Daoy (cell line): ENCODE data around the gene C15orf62.

- RAMPAGE, long total RNA, result no peak
Measured at GRCh38 chr15:38560343-38560970, 4.2 kb downstream of the RASGRP1 start.

DNA sequence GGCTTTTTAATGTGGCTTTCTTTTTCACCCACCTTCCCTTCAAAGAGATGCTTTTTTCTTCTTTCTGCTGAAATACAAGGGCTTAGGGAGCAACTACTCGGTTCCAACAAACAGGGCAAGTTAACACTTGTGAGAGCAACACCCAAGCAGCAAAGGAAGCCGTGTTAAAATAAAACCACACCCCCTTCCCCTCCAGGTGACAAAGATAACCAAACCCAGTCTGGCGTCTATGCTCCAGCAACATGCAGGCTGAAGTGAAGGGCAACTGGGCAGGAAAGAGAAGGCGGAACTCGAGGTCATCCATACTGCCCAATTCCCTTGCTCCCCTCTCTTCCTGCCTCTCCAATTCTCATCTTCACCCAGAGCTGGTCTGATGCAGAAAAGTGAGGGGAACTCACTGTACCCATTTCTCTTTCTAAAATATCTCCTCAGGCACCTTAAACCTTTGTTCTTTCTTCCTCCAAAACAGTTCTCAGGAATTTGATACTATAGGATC, 87.2 kb upstream of the RASGRP1 start:
- RAMPAGE, long total RNA, result no peak

DNA sequence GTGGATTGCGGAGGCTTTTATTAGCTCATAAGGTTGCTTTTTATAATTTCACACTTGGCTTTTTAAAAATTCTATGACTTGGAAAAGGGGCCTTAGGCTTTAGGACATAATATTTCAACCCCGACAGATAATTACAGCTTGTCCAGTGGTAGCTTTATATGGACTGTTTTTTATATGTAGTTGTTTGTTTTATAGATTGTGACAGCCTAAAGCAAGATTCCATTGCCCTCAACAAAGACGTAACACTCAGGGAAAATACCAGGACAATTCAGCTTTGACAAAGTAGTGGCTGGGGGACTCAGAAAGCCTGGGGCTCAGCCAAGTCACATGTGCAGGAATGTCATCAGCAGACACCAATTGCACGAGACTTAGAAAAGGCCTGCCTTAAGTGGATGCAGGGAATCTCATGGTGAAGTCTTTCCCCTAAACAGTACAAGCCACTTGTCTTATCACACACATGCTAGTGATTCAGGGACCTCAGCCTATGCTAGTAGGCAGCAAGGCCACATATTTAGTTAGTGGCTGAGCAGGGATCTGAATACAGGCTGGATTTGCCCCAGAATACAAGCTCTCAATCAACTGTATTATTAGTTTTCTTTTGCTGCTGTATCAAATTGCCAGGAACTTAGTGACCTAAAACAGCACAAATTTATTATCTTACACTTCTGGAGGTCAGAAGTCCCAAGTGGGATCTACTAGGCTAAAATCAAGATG, 381.8 kb upstream of the THBS1 start:
- RAMPAGE, long total RNA, result no peak

GRCh38 chr15:39427656-39428282, 153.1 kb upstream of the THBS1 start:
- RAMPAGE, long total RNA, result no peak

DNA sequence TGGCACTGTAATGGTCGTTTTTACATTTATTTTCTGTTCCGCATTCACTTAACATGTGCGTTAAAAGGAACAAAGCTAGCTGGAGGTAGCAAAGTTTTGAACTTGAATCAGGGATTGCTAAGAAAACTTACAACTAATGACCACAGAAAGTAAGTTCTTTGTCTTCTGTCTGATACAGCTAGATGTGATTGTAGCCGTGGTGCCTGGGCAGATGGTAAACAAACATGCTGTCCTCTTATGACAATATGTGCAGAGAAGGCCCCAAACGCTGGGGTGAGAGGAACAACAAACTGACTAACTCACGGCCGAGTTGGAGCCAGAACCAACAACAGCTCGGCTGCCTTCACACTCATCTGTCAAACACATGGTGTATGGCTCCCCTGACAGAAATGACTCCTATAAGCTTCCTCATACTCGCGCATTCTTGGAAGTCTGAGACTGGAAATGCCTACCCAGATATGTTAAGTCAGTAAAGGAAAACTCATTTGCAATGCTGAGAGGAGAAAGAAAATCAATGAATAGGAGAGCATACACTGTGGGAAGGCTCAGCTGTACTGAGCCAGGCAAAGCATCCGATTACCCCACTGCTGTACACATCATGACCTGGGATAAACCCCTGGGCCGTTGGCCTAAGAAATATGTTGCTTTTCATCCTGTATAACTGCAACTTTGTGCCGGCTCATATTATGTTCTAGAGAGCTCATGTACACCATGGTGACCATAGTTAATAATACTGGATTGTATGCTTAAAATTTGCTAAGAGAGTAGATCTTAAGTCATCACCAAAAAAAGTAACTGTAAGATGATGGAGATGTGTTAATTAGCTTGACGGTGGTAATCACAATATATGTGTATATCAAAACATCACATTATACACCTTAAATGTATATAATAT, 5.7 kb downstream of the THBS1 start:
- RAMPAGE, long total RNA, result no peak

GRCh38 chr15:39598175-39598951, 17.5 kb downstream of the THBS1 start:
- RAMPAGE, long total RNA, result no peak

- RAMPAGE, long total RNA, result no peak
Measured at GRCh38 chr15:39887479-39888248, 32.4 kb downstream of the GPR176 start.

GRCh38 chr15:39920507-39921447, 711 bp upstream of the GPR176 start:
- RAMPAGE, long total RNA, result no peak

- RAMPAGE, long total RNA, result no peak
Measured at GRCh38 chr15:40028698-40029457, 10.1 kb downstream of the SRP14 start.

DNA sequence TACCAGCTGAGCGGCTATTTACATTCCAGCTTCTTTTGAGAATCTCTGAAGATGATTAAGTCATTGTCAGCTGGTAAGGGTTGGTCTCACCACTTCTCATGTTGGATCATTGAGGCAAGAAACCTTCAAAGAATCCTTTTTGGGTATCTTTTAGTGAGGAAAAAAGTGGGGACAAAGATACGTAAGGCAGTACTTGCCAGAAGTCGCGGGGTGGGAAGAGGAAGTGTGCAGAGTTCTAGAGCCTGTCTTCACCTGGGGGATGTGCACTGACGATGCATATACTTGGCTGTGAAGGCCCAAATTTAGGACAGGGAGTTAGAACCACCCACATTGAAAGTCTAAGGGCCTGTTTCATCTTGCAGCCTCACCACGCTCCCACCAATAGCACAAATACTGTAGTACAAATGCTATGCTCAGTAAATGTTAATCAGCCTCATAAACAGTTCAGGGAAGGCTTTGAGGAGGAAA, 25.6 kb upstream of the SRP14 start:
- RAMPAGE, long total RNA, result no peak

- RAMPAGE, long total RNA, result no peak
Measured at GRCh38 chr15:40091550-40092636, 16.8 kb downstream of the BMF start.

DNA sequence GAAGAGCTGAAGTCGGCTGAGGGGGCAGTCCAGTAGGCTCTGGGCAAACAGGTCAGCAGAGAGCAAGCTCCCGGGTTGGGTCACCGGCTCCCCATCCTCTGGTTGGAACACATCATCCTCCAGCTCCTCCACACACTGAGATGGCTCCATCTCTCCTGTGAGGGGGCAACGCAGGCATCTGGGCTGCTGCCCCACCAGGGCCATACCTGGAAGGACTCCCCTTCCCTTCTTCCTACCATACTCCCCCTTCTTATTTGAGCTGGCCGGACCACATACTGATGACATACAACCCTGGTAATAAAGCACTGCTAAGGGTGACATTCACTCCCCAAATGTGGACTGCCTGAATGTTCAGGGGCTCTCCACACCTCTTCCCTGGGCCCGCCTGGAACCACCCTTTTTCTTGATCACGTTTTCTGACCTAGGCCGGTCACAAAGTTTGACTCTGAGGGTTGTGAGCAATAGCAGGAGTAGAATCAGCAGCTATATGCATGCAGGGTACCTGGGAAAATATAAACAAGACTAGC, 2.7 kb downstream of the BMF start:
- RAMPAGE, long total RNA, result no peak

- RAMPAGE, long total RNA, result no peak
Measured at GRCh38 chr15:40332025-40333297, 8.3 kb downstream of the CCDC9B start.

GRCh38 chr15:40334447-40335251, 6.1 kb downstream of the CCDC9B start:
- RAMPAGE, long total RNA, result no peak

GRCh38 chr15:40382274-40382546, 311 bp upstream of the KNSTRN start:
- RAMPAGE, long total RNA, result no peak

DNA sequence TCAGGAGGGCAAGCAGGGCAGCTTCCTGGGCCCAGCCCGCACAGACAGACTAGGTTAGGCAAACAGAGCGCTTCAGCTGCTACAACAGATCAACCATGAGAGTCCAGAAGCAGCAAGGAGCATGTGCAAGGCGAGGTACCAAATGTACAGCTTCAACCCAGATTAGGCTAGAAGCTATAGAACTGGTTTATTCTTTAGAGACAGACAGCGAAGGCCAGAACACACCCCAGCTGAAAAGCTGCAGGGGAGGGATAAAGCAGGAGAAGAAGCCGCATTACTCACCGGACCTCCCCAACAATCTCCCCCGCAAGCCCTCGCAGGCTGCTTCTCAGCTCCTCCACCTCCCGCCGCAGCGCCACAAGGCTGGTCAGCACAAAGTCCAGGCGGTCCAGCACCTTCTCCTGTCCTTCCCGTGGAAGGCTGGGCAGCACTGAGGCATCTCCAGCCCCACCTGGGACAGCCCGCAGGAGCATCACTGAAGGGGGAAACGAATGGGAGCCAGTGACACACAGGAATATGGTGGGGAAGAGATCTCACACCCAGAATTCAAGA, 3.3 kb downstream of the RMDN3 start:
- RAMPAGE, long total RNA, result no peak

DNA sequence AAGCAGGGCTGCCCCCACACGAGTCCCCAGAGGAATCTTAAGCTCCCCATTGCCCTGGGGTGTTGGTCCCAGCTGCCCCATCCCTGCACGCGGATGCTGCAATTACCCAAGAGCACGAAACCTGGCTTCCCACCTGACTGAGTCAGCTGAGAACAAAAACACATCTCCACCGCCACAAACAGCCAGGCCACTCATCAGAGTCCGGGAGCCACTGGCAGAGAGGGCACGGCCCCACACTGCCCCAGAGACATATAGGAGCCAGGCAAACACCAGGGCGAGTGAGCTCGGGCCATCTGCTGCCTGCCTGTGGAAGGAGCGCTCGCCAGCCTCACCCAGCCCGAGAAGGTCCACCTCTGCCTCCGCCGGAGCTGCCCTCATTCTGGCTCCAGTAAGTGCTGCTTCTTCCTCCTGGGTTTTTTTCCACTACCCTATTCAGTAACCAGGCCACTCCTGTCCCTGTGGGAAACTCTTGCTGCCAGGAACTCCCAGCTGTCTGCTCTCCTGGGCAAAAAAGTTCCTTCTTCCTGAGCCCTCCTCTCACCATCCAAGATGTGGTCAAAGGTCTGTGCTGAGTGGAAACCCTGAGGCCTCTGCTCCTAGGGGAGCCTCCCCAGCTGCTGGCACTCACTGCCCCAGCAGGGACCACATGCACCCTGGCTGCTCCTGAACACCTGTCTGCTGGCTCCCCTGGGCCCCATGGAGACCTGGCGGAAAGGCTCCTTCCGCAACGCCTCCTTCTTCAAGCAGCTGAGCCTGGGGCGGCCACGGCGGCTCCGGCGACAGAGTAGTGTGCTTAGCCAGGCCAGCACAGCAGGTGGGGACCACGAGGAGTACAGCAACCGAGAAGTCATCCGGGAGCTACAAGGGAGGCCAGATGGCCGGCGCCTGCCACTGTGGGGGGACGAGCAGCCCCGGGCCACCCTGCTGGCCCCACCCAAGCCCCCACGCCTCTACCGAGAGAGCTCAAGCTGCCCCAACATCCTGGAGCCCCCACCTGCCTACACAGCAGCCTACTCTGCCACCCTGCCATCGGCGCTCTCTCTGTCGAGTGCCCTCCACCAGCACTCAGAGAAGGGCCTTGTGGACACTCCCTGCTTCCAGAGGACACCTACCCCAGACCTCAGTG, at the start of gene C15orf62:
Gene C15orf62, plus strand, starts transcription at position 181 of the 1,126 bp plus-strand sequence.
- RAMPAGE, long total RNA, result no peak

DNA sequence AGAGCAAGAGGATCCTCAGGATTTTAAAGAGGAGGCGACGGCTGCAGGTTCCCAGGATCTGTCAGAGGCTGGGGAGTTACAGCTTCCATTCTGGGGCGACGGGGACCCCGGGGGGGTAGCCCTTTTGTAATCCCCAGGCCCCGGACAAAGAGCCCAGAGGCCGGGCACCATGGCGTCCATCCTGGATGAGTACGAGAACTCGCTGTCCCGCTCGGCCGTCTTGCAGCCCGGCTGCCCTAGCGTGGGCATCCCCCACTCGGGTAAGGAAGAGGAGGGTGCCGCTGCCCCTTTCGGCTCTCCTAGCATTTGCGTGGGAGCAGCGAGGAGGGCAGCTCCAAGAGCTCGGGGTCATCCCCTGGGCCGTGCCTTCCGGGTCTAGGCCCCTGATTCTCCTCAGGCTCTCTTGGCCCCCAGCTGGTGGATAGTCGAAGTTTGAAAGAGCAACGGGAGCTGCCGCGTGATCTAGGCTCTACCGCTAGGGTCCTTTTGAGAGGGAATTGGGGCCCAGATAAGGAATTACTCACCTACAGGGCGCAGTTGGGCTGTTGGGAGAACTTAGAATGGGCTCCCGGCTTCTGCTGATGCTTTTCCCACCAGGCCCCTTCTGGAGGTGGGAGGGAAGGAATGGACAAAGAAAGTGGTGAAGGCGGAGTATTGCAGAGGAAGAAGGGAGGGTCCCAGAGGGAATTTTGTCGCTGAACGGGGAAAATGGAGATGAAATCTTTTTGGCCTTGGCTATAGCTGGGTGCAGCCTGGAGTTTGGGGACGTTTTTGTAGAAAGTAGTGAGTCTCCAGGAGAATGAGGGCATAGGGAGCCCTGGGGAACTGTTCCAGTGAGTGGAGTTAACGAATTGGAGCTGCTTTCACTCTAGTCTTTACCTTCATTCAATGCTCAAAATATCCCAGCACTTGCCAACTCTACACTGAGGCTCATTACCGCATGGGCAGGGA, 625 bp downstream of the VPS18 start:
- RAMPAGE, long total RNA, result no peak

- RAMPAGE, long total RNA, result no peak
Measured at GRCh38 chr15:40918744-40919381, 10.3 kb upstream of the DLL4 start.

- RAMPAGE, long total RNA, result no peak
Measured at GRCh38 chr15:40928224-40928514, 971 bp upstream of the DLL4 start.